Breast epithelium (tissue), 2 donors: ENCODE results near the genes POLR3B, RFX4 and CRY1.

DNA sequence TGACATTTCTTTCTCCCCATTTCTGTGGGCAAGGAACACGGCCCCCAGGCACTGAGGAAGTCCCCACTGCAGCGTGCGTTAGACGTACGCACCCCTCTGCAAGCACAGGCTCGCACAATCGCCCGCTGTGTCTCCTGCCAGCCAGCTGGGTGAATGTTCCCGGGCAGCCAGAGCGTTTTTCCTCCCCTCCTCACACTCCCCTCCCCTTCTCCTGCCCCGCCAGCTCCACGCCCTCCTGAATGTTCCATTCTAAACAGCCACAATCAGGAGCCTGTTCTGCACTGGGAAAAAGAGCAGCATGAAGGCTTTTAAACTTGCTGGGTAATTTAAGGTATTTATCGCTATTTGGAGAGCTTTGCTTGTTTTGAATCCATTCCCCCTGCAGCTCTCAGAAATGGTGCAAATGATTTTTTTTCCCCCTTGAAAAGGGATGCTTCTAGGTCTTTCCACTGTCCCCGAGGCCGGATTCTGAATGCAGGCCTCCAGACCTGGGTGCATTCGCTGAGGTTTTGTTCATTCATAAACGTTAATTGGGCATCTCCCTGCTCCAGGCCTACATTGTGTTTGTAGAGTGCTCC is 212.4 kb downstream of the CHST11 start:
- PRO-cap: no peak
- RAMPAGE, long total RNA, 2 experiments: no peak in any of the 2 experiments

GRCh38 chr12:104896648-104897008 is 61.5 kb downstream of the SLC41A2 start:
- PRO-cap: no peak
- RAMPAGE, long total RNA, 2 experiments: no peak in any of the 2 experiments

GRCh38 chr12:105025023-105025369 is 38.9 kb downstream of the NOPCHAP1 start:
- PRO-cap: no peak
- RAMPAGE, long total RNA, 2 experiments: no peak in any of the 2 experiments

DNA sequence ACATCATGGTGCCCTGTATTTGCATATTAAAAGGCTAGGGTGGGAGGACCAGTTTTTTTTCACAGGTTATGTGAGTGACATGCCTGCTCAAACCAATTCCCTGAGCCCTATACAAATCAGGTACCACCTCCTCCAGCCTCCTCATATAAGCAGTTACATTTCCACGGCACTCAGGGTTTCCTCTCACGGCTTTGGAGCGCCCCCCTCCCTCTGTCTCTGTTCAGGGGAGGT is 6.2 kb upstream of the ALDH1L2 start:
- PRO-cap: no peak
- RAMPAGE, long total RNA, 2 experiments: no peak in any of the 2 experiments

DNA sequence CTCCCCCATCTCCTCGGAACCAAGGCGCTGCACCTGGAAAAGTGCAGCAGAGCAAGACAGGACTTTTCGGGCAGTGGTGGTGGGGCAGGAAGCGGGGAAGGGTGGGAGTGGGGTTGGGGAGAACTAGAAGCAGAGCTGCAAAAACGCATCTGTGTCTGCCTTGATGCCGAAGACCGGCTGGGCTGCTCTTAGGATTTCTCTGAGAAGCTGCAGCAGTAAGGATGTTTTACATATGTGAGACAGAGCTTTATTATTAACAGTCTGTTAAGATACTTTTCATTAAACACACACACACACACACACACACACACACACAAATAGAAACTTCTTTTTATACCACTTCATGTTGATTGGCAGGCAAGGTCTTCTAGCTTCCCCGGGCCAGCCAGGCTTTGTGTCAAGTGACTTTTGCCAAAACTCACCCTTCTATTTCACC is 836 bp downstream of the C12orf75 start:
- PRO-cap: no peak
- RAMPAGE, long total RNA, 2 experiments: no peak in any of the 2 experiments

GRCh38 chr12:105385032-105385450 is 54.5 kb downstream of the C12orf75 start:
- PRO-cap: no peak
- RAMPAGE, long total RNA, 2 experiments: no peak in any of the 2 experiments

- PRO-cap: no peak
- RAMPAGE, long total RNA, 2 experiments: no peak in any of the 2 experiments
These were observed 167.3 kb downstream of the C12orf75 start for GRCh38 chr12:105497808-105498152.

- PRO-cap: no peak
- RAMPAGE, long total RNA, 2 experiments: no peak in any of the 2 experiments
These were observed 327.9 kb downstream of the C12orf75 start for GRCh38 chr12:105658265-105658931.

- PRO-cap: no peak
- RAMPAGE, long total RNA, 2 experiments: no peak in any of the 2 experiments
These were observed 60.1 kb downstream of the NUAK1 start for GRCh38 chr12:106078533-106079155.

GRCh38 chr12:106106733-106107398 is 31.9 kb downstream of the NUAK1 start:
- PRO-cap: no peak
- RAMPAGE, long total RNA, 2 experiments: no peak in any of the 2 experiments

- PRO-cap: no peak
- RAMPAGE, long total RNA, 2 experiments: no peak in any of the 2 experiments
These were observed 9.2 kb upstream of the NUAK1 start for GRCh38 chr12:106147656-106148617.

DNA sequence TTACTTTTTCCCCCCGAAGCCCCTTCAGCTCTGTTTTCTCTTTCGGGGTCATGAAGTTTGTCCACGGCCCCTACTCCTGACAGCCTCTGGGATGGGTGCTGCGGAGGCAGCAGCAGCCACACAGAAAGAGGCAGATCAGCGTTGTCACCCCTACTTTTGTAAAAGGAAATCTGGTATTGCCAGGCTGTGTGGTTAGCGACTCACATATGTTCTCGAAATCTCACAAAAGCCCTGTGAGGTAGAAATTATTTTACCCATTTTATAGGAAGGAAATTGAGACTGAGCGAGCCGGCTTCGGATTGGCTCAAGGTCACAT is 969 bp upstream of the CKAP4 start:
- PRO-cap: no peak
- RAMPAGE, long total RNA, 2 experiments: no peak in any of the 2 experiments

DNA sequence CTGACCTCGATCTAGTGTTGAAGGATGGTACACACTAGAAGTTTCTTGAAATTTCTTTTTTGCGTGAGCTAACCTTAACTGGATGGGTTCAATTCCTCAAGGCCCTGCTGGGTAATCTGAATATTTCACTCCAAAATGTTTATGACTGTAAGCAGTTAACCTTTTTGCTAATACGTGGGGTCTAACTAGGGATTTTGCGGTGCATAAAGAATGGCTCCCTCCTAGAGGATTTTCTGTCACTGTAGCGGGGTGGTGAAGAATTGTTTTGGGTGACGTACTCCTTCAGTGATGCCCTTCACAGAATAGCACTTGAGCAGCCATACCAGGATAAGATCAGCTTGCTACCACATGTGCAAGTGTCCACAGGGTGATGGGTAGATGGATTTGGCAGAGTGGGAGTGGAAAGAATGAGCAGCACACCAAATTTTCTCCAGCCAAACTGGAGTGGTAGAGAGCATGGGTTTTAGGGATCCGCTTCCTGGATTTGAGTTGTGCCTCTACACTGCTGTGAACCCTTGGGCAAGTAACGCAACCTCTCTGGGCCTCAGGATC is 2.2 kb downstream of the TCP11L2 start:
- PRO-cap: no peak
- RAMPAGE, long total RNA, 2 experiments: no peak in any of the 2 experiments

GRCh38 chr12:106357319-106358198 is at the start of gene POLR3B:
Gene POLR3B (plus strand): TSS chr12:106357748.
- PRO-cap: unidirectional peak, plus-strand start at chr12:106357711; unidirectional peak, plus-strand start at chr12:106357814; bidirectional peak, plus-strand start at chr12:106358111, minus-strand start at chr12:106357957
- RAMPAGE, long total RNA, 2 experiments: start-site peak on the plus strand in 1 of 2 experiments, at chr12:106357683-106357748 at its widest, 52 reads per replicate; start-site peak on the minus strand in 1 of 2 experiments, at chr12:106357947-106358034 at its widest, 17 reads per replicate

- PRO-cap: no peak
- RAMPAGE, long total RNA, 2 experiments: no peak in any of the 2 experiments
These were observed 2.1 kb downstream of the POLR3B start for GRCh38 chr12:106359666-106360057.

GRCh38 chr12:106582522-106583263 is at the start of gene RFX4:
Gene RFX4 (plus strand): TSS chr12:106583004.
- PRO-cap: no peak
- RAMPAGE, long total RNA, 2 experiments: no peak in any of the 2 experiments

- PRO-cap: no peak
- RAMPAGE, long total RNA, 2 experiments: no peak in any of the 2 experiments
These were observed 89.9 kb upstream of the RIC8B start for GRCh38 chr12:106684473-106685026.

DNA sequence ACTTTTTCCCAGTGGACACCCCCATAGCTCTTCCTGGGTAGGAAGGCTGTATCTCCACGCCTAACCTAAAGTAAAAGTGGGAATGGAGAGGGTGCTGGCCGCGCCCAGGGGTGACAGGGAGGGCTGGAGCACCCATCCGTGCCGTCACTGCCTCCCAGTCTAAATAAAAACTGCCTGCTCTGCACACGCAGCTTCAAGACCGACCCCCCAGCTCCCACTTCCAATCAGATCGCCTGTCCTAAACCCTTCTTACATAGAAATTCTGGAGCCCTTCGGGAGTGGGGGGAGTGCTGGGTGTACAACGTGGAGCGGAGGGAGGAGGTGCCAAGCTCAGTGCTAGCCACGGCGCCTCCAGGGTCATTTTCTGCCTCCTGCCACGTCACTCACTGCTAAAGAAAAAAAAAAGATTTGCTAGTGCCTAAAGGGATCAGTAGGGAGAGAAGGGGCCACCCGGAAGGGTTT is 823 bp downstream of the TMEM263 start:
- PRO-cap: bidirectional peak, plus-strand start at position 278 of the sequence, minus-strand start at position 161 of the sequence
- RAMPAGE, long total RNA, 2 experiments: no peak in any of the 2 experiments

DNA sequence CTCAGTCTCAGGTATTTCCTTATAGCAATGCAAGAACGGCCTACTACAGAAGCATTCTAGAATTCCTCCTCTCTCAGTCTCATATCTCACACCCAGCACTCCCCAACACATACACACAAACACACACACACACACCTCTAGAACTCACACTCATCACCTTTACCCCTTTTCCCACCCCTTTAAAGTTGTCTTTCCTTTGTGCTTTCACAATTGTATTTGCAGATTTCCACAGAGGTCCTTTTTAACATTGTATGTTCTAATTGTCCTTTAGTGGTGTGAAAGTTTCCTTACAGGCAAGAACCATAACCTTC is 16.4 kb downstream of the CRY1 start:
- PRO-cap: no peak
- RAMPAGE, long total RNA, 2 experiments: no peak in any of the 2 experiments

DNA sequence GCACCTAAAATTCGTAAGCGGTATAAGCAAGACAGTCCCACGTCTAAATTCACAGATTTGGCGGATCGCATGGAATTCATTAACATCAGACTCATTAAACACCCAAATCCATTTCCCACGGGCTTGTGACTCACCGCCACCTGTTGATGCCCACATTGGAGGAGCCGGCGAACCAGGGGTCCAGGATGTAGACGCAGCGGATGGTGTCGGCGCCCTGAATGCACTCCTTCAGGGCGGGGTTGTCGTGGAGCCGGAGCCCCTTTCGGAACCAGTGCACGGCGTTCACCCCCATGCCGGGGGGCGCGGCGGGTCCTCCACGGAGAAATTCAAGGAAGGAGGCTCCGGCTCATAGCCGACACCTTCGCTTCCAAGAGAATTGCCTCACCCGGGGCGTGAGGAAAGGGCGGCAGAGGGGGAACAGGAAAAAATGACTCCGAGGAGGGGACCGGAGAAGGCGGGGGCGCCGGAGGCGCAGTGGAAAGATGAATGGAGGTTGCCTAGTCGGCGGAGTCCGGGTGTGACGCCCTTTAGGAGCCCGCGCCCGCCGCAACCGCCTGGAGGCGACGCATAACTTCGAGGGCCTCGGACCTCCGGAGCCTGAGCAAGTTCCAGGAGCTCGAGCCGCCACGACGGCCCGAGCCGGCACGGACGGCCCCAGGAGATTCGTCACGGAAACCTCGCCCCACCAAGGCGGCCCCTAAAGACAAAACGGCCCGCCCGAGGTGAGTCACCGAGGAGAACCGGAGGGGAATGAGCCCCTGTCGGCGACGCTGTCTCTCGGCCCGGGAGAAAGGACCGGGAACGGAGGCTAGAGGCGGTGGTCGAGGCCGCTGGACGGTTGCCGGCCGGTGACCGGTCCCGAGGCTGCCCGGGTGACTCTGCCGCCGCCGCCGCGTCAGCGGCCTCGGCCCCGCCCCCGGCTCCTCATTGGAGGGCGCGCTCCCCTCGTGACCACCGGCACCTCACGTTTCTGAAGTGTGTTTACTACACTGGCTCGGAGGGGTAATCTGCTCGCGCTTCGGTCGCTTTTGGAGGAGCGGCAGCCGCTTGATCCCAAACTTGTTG is at the start of gene CRY1:
CRY1 (minus strand) TSS at position 880 of the 1,065 bp plus-strand sequence.
- PRO-cap: bidirectional peak, plus-strand start at position 474 of the sequence, minus-strand start at position 421 of the sequence; bidirectional peak, plus-strand start at position 733 of the sequence, minus-strand start at position 621 of the sequence; bidirectional peak, plus-strand start at position 989 of the sequence, minus-strand start at position 880 of the sequence
- RAMPAGE, long total RNA, 2 experiments: start-site peak on the plus strand in 1 of 2 experiments, centred at position 428 of the sequence, 6 reads per replicate